Placental pericyte (primary cell): ENCODE data around the gene GJD2.

DNA sequence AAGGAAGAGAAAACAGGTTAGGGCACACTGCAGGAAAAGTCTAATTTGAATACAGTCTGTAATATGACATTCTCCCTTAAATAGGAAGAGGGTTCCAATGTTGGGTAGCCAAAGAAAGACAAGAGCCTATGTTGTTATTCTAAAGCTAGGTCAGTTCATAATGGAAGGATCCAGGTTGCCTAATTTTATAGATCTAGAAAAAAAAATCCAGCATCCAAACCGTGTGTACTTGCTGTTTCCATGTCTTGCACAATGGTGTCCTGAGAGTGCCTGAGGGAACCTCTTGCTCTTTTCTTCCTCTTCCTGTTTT, 224.2 kb downstream of the RYR3 start:
- CAGE, long polyA plus RNA = no peak

DNA sequence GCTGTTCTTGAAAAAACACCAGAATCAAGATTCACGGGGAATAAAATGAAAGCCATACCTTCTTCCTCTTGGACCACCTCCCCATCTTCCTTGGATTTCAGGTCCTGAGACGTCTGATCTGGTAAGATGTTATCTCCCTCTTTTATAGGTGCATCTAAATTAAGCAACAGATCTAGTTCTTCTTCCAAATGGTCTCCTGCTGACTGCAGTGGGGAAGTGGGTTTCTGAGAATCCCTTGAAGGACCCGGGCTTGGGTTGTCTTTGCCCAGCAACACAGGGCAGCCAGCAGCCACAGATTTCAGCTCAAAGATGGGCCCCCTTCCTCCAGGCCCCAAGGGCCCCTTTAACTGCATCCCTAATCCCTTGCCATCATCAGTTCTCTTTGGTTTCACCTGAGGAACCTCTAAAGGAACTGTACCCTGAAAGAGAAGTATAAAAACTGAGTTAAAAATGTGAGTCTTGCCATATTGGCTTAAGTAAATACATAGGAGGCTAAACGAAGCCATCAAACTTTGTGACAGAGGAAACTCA, 100.8 kb upstream of the CHRM5 start:
- CAGE, long polyA plus RNA = no peak

- CAGE, long polyA plus RNA = no peak
Measured at GRCh38 chr15:34229791-34230917, 5.3 kb downstream of the EMC4 start.

DNA sequence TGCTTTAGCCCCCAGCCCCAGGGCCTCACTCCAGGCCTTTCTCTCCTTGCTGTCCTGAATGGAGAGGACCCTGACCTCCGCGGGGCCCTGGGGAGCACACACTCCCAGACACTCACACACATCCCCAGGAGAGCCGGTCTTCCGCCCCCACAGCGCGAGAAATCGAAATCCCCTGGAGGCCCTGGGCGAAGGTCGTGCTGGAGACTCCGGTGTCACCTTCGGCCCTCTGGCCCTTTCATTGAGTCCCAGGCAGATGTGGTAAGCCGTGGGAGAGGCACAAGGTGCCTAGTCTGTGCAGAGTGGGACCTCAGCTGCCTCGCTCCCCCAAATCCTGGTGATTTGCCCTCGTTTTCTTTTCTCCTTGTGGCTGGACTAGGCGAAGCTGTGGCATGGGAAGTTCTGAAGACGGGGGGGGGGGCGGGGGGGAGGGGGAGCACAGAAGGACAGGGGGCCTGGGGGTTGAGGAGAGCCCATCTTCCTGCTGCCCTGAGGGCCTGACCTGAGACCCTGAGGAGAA, 949 bp upstream of the GOLGA8B start:
- CAGE, long polyA plus RNA = no peak

DNA sequence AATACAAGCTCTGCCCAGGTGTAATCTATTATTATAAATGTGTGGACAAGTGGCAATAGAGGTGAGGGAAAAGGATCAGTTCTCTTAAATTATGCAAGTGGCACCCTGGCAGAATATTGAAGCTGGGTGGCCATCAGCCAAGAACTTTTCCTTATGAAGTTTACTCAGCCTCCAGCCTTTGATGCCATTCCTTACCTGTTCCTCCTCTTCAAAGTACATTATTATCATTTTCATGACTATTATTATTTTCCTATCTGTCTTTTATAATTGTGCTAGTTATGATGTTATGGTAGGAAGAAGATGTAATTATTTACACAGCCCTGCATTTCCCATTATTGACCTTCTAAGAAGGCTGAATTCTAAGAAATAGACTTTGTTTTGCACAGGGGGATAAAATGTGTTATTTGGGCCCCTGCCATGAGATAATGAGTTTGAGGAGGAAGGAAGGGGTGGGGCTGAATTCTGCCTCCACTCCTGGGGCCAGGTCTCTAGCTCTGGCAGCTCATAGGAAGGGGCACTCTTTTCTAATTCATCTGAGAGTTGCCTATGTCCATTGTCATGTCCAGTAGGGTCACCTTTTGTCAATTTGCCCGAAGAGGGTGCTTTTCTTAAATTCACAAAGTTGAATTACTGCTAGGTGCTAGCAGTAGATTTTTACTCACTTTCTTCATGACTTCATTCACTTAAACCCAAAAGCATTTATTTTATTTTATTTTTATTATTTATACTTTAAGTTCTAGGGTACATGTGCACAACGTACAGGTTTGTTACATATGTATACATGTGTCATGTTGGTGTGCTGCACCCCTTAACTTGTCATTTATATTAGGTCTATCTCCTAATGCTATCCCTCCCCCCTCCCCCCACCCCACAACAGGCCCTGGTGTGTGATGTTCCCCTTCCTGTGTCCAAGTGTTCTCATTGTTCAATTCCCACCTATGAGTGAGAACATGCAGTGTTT, 69.3 kb upstream of the GOLGA8B start:
- CAGE, long polyA plus RNA = no peak

GRCh38 chr15:34653969-34655035, 70.9 kb upstream of the GOLGA8B start:
- CAGE, long polyA plus RNA = no peak

GRCh38 chr15:34754910-34755218, at the start of gene GJD2:
Gene GJD2 (minus strand): TSS chr15:34754998.
- CAGE, long polyA plus RNA = no peak

- CAGE, long polyA plus RNA = no peak
Measured at GRCh38 chr15:34793632-34794502, 1.5 kb downstream of the ACTC1 start.

DNA sequence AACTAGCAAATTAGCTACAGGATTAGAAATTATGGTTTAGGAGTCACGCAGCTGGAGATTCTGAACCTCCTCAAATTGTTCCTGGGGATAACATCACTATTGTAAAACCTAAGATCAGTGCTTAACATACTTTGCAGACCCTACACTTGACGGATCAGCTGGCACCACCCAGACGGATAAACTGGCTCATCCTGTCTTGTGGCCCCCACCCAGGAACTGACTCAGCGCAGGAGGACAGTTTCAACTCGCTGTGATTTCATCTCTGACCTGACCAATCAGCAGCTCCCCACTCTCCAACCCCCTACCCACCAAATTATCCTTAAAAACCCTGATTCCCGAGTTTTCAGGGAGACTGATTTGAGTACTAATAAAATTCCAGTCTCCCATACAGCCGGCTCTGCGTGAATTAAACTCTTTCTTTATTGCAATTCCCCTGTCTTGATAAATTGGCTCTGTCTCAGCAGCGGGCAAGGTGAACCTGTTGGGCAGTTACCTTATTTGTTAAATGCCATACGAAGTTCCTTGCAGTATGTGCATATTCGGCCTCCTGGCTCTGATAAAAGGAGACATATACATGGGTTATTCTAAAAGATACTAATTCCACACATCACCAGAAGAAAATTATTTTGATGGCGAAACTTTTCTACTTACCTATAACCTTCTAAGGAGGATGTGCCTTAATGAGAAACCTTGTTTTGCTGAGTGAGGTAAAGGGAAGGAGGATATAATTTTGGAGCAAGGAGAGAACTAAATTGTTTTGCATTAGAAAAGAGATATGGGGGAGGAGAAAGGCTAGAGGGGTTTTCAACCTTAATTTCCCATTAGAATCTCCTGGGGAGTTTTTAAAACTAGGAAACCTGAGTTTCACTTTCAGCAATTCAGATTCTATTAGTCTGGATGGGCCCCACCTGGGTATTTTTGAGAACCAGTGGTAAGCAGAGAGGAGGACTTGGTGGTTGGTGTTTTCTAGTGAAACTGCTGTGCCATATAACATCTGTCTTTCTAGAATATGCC, 23.3 kb downstream of the NANOGP8 start:
- CAGE, long polyA plus RNA = no peak

DNA sequence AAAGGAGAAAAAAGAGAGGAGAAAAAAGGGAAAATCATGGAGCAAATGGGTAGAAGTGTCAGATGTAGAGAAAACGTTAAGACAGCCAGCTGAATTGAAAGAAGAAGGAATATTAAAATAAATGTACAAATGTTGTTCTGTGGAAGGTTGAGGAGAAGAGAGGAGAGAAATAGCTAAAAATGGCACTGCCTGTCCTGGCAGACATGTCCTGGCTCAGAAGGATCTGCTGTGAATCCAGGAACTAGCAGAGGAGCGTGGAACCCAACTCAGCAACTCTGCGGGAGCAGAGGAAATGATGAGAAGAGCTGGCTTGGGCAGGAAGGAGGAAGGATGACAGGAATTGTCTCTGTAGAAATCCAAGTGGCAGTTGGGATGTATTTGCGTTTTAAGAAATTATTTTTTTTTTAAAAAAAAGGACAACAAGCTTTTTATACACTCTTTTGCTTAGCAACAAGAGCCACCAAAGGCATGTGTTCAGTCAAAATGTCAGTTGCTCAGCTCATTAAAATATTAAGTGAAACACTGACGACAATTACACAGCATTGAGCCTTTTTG, 16.2 kb downstream of the NANOGP8 start:
- CAGE, long polyA plus RNA = no peak

DNA sequence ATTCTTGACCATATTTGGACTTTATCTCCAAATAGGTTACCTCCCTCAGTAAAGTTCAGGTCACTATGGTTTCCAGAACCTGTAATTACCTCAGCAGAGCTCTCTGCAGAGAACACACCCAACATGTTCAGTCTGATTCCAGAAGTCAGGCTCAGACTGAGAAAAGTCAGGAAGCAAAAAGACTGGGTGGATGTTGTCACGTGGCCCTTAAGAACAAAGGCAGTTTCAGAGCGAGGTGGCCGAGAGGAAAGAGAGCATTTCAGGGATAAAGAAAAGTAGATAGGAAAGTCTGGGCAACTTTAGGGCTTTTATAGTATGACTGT, 221.6 kb upstream of the NANOGP8 start:
- CAGE, long polyA plus RNA = no peak

GRCh38 chr15:35389714-35390217, 156.2 kb downstream of the DPH6 start:
- CAGE, long polyA plus RNA = no peak

GRCh38 chr15:35492087-35492692, 53.8 kb downstream of the DPH6 start:
- CAGE, long polyA plus RNA = no peak

GRCh38 chr15:35630520-35630880, 84.5 kb upstream of the DPH6 start:
- CAGE, long polyA plus RNA = no peak

DNA sequence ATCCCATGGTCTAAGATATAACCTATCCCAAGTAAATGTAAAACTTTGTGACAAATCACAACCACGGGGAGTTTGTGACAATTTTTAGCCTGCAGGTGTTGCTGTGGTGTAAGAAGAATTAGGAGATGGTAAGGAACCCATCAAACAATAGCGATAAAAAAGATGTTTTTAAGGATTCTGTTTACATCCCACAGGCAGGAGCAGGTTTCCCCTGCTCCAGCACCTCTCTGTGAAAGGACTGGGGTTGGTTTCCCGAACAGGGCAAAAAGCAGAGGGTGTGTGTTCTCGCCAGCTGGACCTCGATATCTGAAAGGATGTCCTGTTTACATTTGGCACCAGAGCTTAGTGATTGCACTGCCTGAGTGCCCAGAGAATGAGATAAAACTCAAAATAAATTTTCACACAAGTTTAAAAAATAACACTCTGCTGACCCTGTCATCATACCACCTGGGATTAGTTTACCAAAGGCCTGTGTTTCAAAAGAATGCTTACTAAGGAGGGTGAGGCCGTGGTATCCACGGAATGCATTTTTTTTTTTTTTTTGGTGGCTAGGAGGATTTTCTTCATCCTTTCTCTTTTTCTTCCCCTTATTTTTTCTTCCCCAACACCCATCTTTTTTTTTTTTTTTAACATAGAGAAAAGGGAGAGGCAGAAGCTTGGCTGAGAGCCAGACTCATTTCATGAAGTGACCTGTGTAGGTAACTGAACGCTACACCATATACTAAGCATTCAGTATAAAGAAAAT, 151.8 kb upstream of the DPH6 start:
- CAGE, long polyA plus RNA = no peak

- CAGE, long polyA plus RNA = no peak
Measured at GRCh38 chr15:36575910-36576536, 3.4 kb upstream of the CDIN1 start.

GRCh38 chr15:36904059-36904566, 196.2 kb downstream of the MEIS2 start:
- CAGE, long polyA plus RNA = no peak

- CAGE, long polyA plus RNA = no peak
Measured at GRCh38 chr15:37219420-37219969, 119.1 kb upstream of the MEIS2 start.

DNA sequence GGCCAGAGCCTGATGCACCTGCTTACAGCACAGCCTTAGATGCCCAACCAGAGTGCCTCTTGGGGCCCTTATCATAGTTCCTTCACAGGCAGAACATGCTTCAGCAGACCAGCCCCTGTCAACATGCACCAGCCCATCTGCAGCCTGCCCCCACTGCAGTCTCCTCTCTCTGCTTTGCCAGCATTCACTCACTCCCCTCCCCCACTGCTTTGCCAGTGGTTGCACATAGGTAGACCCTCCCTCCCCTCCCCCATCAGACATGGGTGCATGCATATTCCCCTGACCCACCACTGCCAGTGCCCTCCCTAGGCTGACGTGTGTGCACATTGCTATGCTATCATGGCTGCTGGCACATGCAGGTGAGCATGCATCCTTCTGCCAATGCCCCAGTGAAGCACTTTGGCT, 376.2 kb upstream of the TMCO5A start:
- CAGE, long polyA plus RNA = no peak

- CAGE, long polyA plus RNA = no peak
Measured at GRCh38 chr15:38004470-38004861, 70.0 kb downstream of the TMCO5A start.